ENCODE measurements around a stretch of chr7.

GRCh38 chr7:36506801-36507089 is 117.1 kb downstream of the ANLN start:
- RRBS = no CpG with 5 or more reads among the region's 4 CpGs

GRCh38 chr7:36863904-36864429 is 139.7 kb upstream of the AOAH start:
- RRBS = no CpG with 5 or more reads among the region's 7 CpGs

GRCh38 chr7:37052606-37053132 is 328.4 kb upstream of the AOAH start:
- RRBS = no CpG with 5 or more reads among the region's 3 CpGs

DNA sequence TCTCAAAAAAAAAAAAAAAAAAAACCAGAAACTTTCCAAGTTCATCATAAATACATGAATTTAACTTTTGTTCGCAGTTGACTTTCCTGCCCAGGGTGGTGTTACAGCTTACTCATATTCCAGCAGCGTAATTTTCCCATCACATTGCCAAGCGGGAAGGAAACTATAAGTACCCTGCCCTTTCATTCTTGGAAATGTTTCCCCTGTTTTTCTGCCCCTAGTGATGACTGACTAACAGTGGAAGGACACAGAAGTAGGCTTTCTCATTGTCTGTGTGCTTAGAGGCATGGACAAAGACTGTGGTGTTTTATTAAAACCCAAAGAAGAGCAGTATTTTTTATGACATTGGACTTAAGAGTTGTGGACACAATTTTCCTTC is 197.9 kb downstream of the ELMO1 start:
- RRBS = no CpG with 5 or more reads among the region's 3 CpGs

- RRBS = no CpG with 5 or more reads among the region's 4 CpGs
These were observed 103.8 kb downstream of the ELMO1 start for GRCh38 chr7:37344885-37345325.

GRCh38 chr7:37394009-37394565 is 54.6 kb downstream of the ELMO1 start:
- RRBS = no CpG with 5 or more reads among the region's 2 CpGs

DNA sequence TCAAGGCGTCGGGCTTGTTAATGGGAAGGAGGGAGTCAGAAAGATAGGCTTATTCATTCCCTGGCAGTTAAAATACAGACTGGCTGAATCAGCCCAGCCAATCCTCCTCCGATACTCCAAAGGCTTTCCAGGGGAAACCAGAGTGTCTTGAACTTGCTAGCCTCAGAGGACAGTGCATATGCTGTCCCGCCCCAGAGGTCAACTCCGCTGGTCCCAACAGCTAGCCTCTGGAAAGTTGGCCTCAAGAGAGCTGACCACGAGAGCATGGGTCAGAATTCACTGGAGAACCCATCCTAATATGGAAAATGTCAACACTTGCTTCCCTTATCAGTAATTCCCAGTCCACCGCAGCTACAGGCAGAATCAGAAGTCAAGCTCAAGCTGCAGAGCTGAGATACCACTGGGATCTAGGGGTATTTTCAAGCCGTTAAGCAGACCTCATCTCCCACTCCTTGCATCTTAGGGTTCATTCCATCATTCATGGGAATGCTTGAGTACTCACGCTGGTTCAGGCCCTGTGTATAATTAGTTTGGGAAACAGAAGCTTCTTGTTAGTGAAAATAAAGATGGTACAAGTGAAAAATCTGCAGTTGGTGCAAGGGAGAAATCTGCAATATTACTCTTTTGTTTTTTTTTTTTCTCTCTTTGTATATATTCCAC is 42.9 kb downstream of the ELMO1 start:
- RRBS = no CpG with 5 or more reads among the region's 9 CpGs

DNA sequence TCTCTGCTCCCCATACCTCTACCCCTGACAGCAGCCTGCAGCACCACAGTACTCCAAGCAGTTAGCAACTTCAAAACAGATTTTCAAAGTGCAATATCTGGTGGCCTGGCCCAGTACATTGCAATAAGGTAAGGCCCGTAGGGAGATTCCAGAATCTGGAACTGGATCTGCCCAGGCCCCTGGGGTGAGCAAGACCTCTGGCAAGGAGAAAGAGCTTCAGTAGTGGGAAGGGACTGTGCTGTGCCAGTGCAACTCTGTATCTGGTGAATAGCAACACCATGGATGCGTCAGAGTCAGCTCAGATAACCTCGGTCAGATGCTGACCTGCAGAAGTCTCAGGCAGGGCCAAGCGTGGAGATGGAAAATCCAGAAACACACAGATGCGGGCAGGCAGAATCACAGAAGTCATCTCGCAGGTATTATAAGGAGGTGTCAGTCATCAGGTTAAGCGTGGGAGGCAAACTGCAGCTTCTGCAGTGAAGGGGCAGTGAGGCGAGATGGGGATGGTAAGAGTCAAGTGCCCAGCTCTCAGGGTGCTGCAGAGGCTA is 30.2 kb downstream of the ELMO1 start:
- RRBS = no CpG with 5 or more reads among the region's 8 CpGs

DNA sequence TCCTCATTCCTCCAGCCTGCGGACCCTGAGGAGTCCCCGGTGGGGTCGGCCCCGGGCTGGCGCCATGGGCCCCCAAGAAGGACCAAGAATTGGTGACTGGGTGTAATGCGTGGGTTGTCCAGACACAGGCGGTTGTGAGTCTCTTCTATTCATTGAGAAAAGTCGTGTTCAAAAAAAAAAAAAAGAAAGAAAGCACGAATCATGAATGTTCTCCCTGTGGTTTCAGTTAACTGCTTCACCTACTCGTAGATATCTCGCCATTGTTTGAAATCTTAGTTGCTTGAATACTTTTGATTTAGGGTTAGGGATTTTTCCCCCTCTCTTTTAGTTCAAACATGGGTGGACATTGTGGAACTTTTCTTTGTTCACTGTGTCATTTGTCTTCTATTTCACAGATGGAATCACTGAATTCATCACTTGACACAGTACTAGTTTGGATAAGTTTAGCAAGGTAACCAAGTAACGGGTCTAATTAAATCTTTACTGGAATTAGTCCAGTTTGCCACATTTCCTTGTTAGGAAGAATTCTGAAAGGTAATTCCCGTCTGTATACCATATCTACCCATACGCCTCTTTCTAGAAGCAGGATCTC is 746 bp downstream of the STARD3NL start:
- RRBS = 3% methylated on average over 2 of the region's 14 CpGs

- RRBS = no CpG with 5 or more reads among the region's 5 CpGs
These were observed 37.7 kb downstream of the STARD3NL start for GRCh38 chr7:38215625-38216252.

GRCh38 chr7:38220498-38220796 is 42.4 kb downstream of the STARD3NL start:
- RRBS = no CpG with 5 or more reads among the region's 3 CpGs

DNA sequence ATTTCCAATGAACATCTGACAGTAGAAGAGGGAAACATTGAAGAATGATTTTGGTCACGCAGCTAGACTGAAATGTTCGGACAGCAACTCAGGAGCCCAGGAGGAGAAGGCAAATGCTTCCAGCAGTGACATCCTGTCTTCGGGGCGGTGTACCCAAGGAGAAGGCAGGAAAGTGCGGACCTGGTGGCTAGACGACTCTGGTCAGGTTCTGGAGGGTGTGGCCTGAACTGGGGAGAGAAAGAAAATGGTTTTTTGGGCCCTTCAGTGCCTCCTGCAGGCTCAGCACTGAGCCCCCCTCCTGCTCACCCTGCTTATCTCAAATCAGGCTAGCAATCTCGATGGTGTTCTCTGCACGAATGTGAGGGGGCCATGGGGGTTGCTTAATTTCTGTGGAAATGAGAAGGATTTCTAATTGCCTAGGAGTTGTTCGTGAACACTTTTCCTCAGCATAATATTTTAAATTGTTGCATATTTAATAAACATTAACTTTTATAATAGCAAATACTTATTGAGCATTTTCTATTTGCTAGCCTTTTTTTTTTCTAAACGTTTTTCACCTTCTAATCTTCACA is 122.2 kb downstream of the STARD3NL start:
- RRBS = no CpG with 5 or more reads among the region's 10 CpGs

GRCh38 chr7:38311094-38312047 is 133.3 kb downstream of the STARD3NL start:
- RRBS = 0% methylated on average over 2 of the region's 45 CpGs

DNA sequence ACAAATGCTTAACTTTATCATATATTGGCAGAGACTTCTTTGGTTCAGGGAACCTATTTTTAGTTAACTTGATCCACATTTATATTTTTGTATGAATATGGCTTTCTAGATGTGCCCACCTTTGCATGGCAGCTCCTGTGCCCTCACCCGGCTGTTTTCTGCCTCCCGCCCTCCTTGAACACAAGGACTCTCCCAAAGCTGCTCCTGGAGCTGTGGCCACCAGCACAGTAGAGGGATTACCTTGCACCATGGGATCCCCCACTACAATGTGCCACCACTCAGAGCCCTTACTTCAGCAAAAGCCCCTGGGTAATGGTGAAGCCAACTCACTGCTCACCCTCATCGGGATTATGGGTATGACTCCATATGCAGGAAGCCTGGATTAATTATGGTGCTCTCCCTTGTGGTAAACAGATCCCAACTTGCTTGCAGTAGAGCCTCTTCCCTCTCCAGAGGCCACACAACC is 5.4 kb upstream of the AMPH start:
- RRBS = no CpG with 5 or more reads among the region's 3 CpGs

DNA sequence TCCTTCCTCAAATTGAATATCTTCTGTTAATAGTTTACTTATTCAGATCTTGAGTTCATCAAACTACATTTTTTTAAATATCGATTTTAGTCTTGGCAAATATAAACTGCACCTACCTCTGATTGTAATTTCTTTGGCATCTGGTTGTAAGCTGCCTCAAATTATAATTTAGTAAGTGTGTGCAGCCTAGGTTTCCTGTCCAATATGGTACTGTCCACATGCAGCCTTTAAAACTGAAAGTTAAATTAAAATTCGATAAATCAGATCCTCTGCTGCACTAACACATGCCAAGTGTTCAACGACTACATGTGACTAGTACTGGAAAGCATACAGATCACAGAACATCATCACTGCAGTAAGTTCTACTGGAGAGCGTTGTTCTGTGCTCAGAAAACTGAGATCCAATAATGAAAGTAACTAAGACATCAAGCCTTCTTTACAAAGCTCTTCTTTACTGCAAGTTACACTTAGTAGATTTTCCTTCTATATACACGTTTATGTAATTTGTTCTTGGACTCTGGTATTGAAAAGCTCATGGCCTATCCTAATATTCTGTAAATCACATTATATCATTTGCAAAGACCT is 77.8 kb downstream of the VPS41 start:
- RRBS = no CpG with 5 or more reads among the region's 5 CpGs

GRCh38 chr7:38863361-38864004 is 45.5 kb downstream of the VPS41 start:
- RRBS = no CpG with 5 or more reads among the region's 5 CpGs

DNA sequence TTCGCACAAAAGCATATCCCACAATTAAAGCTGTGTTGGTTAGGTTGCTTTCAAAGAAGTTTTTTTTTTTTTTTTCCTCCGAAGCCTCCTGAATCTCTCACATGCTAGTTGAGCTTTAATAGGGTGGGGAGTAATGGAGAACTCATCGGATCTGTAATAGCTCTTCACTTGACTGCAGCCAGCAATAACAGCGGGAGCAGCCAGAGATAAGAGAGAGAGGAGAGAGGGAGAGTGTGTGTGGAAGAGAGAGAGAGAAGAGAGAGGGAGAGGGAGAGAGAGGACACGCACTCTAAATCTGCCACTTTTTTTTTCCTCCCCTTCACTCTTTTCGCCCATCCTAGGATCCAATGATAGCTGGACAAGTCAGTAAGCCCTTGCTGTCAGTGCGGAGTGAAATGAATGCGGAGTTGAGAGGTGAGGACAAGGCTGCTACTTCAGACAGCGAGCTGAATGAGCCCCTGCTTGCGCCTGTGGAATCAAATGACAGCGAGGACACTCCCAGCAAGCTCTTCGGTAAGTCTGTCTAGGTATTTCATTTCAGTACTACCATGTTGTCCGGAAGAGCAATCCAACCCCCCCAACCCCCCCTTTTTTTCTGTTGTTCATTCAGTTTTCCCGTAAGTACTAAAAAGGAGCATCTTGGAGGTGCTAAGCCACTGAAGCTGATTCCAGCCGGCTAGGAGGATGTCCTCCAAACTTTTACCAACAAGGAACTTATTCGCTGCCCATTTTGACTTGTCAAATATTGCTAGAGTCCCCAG is 108.0 kb downstream of the POU6F2 start:
- RRBS = 0% methylated on average over 1 of the region's 16 CpGs

DNA sequence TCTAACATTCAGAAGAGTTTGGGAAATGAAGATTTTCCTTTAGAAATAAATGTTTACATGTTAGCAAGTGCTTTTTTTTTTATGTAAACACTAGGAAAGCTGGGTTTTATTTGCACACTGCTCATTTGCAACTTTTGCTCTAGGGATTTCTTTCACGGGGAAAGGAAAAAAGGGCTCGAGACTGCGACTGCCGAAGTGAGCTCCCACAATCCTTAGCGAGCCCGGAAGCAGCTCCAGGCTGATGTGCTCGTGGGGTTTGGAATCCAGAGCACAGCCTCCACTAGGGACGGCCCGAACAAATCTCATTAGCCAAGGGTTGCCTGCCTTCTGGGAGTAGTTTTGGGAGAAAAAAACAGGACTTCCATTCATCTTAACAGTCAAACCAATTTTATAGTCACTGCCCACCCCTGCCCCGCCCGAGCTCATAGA is 107.9 kb upstream of the YAE1 start:
- RRBS = no CpG with 5 or more reads among the region's 11 CpGs

DNA sequence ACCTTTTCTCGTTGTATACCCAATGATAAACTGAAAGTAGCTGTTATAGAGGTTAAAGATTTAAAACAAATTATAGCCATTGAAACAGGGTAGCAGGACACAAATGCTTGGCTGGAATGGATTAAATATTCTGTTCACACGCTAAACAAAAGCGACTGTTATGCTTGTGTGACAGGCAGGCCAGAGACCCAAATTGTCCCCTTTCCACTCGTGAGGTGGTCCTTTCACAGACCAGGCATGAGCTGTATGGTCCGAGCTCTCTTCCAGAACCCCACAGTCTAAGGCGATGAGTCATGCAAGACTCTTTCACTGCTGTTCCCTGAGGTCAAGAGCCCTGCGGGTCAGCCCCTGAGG is 136.7 kb downstream of the RALA start:
- RRBS = no CpG with 5 or more reads among the region's 7 CpGs